ENCODE measurements around a stretch of chr20.

GRCh38 chr20:50111196-50111738, 1.7 kb downstream of the UBE2V1 start:
- PRO-cap = no peak

GRCh38 chr20:50123547-50124352, 10.8 kb upstream of the UBE2V1 start:
- PRO-cap = no peak

- PRO-cap = no peak
Observed at GRCh38 chr20:50186190-50186607, 4.4 kb upstream of the CEBPB start.

- PRO-cap = no peak
Observed at GRCh38 chr20:50189796-50190373, 745 bp upstream of the CEBPB start.

DNA sequence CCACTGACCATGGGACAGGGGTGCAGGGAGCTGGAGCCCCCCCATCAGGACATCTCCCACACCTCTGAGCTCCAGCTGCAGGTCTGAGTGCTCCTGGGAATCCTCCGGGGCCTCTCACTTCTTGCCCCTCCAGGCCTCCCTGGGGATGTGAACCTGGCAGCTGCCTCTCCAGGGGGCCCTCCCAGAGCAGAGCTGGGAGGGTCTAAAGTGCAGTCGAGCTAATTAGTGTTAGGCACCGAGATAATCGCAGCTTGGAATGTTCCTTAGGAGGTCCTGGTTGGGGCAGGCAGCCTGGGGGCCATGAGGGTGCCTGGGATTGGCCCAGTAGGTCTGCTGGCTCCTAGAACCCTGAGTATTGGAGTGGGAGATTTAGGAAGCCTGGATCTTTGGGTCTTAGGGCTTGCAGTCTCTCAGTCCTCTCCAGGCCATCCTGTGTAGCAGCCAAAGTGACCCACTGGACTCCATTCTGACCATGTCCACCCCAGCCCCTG, 26.0 kb downstream of the CEBPB start:
- PRO-cap = no peak

GRCh38 chr20:50271021-50272072, 80.7 kb downstream of the CEBPB start:
- PRO-cap = no peak

- PRO-cap = no peak
Observed at GRCh38 chr20:50273556-50274282, 83.1 kb downstream of the CEBPB start.

- PRO-cap = no peak
Observed at GRCh38 chr20:50277051-50278069, 86.7 kb downstream of the CEBPB start.

DNA sequence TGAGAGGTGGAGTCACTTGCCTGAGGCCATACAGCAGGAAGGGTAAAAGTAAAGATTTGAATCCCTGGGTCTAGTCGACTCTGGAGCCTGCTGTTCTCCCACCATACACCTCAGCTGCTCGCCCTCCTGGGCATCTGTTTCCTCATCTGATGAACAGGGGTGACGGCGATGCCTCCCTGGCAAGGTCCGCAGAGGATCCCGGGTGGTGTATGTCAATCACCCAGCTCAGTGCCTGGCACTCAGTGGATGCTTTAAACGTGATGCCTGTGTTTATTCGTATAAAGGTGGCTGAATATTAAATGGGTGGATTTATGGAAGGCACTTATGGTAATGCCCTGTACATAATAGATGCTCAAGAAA, 101.2 kb downstream of the CEBPB start:
- PRO-cap = no peak

DNA sequence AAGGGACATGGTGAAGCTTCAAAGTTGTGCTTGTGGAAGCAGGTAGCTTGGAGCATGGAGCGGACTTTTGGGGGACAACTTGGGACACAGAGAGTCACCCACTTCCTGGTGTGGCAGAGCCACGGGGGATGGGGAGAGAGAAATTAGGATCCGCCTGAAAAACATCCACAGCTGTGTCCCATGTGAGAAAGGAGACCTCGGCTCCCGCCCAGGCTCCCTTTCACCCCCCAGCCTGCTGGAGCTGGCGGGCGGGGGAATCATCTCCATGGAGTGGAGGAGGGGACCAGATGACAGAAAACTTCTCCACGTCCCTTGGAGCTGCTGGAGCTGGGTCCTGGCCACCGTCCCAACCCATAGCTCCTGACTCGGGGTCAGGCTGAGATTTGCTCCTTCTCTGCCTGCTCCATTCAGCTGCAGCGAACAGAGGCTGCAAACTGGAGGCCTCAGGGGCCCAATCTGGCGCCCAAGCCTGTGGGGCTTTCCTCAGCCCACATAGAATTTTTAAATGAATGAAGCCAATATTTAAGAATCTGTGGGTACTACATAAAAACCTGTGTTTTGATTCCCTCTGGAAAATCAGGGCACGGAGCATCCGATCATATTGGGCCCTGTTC, 113.9 kb downstream of the CEBPB start:
- PRO-cap = no peak

- PRO-cap = no peak
Observed at GRCh38 chr20:50317561-50318066, 127.0 kb downstream of the CEBPB start.

GRCh38 chr20:50320409-50321240, 130.0 kb downstream of the CEBPB start:
- PRO-cap = no peak

- PRO-cap = no peak
Observed at GRCh38 chr20:50350305-50350984, 159.7 kb upstream of the PTPN1 start.

DNA sequence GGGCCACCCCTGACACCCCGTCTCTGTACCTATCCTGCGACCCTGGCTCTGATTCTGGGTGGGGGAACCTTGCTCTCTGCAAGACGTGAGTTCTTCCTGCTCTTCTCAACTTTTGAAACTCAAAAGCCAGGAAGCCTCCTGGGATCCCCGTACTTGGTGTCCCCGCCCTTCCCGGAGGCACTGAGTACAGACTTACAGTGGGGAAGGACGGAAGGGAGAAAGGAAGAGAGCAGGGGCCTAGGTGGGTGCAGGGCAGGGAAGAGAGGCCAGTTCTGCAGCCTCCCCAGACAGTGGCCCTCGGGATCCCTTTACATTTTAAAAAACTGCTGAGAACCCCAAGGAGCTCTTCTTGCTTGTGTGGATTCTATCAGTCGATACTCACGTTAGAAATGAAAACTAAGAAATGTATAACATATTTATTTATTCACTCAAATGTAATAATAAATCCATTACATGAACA, 149.0 kb upstream of the PTPN1 start:
- PRO-cap = no peak

- PRO-cap = no peak
Observed at GRCh38 chr20:50430606-50431132, 79.5 kb upstream of the PTPN1 start.

- PRO-cap = no peak
Observed at GRCh38 chr20:50442451-50443051, 67.6 kb upstream of the PTPN1 start.

- PRO-cap = no peak
Observed at GRCh38 chr20:50501767-50502529, 8.2 kb upstream of the PTPN1 start.

- PRO-cap = no peak
Observed at GRCh38 chr20:50523024-50523481, 12.9 kb downstream of the PTPN1 start.

GRCh38 chr20:50652579-50652963, 38.8 kb downstream of the RIPOR3 start:
- PRO-cap = no peak

- PRO-cap = no peak
Observed at GRCh38 chr20:50691897-50692755, 784 bp upstream of the RIPOR3 start.